Pulmonary artery (tissue), 1 donor: ENCODE measurements around the genes IGFL2 and GNG8.

DNA sequence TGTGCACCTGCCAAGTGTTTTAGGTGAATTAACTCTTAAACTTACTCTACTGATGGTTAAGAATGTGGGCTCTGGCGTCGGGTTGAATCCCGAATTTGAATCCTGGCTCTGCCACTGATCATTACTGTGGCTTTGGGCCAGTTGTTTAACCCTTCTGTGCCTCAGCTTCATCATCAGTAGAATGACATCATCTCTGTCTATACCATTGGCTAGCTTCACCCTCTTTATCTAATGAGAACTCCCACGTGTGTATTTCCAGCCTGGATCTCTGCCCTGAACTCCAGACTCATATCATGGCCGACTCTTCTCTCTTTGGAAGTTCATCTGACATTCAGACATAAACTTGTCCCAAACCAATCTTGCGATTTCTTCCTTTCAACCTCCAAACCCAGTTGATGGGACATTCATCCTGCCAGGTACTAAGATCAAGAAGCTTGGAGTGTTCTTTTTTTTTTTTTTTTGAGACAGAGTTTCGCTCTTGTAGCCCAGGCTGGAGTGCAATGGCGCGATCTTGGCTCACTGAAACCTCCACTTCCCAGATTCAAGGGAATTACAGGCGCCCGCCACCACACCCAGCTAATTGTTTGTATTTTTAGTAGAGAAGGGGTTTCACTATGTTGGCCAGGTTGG, 834 bp downstream of the CCDC61 start:
- PRO-cap = no peak

DNA sequence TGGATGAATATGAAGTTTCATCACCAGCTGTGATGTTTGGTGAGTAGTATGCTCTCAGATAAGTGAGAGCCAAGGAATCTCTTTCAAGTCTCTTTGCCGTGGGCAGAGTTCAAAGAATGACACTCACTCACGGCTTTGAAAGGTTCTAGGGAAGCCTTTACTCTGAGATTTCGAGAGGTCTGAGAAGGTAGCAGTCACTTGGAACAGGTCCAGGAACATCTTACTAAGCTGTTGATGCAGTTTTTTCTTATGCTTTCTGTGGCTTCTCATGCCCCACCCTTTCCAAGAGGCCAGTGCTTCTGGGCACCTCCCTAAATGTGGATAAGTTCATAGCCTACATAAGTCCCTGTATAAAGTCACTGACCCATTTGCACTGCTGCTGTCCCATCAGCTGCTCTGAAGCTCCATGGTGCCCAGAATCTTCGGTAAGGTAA, at the start of gene IGFL2:
Gene IGFL2 (plus strand): TSS at position 366 of the 434 bp plus-strand sequence.
- PRO-cap = no peak

DNA sequence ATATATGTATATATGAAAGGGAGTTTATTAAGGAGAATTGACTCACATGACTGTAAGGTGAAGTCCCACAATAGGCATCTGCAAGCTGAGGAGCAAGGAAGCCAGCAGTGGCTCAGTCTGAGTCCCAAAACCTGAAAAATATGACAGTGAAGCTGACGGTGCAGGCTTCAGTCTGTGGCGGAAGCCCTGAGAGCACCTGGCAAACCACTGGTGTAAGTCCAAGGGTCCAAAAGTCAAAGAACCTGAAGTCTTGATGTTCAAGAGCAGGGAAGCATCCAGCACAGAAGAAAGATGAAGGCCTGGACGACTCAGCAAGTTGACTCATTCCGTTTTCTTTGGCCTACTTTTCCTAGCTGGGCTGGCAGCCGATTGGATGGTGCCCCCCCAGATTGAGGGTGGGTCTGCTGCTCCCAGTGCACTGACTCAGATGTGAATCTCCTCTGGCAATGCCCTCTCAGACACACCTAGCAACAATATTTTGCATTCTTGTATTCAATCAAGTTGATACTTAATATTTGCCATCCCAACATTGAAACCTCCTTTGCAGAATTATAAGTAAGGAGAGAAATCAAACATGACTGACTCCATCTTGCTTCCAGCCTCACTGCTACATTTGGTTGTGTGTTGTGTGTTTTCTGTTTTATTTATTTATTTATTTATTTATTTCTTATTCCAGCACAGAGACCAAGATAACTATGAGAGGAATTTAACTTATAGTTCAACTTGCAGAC, 32.7 kb downstream of the IGFL2 start:
- PRO-cap = no peak

DNA sequence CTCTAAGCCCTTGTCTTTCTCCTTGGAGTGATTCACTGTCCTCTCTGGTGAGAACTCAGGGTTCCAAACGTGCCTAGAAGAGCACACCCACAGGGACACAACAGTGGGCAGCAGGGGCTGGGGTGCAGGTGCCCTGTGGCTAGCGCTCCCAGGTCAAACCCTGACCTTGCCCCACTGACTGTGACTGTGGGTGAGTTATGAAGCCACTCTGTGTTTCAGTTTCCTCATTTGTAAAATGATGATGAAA, 37.6 kb upstream of the IGFL1 start:
- PRO-cap = no peak

DNA sequence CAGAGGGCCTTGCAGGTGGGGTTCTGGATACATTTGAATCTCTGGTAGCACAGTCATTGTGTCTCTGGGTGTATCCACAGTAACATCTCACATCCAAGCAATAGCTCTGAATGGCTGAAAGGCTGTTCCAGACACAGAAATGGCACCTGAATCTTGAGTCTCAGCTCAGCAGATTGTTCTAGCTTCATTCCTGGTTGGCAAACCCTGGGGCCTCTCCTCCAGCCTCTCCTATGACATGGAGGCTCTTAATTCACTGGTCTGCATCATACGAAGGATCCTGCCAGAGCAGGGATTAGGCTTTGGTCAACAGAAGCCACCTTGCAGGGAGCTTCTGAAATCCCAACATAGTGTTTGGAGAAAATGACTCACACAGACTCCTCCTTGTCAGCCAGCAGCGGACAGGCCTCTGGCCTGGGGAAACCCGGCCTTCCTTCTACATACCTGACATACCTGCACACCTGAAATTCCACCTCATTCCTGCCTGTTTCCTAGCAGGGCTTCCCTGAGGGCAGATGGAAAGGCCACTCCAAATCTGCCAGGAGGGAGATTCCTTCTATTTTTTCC, 18.5 kb upstream of the IGFL1 start:
- PRO-cap = no peak

- PRO-cap = bidirectional peak, plus-strand start at chr19:46408844, minus-strand start at chr19:46408818
These were observed 4.6 kb downstream of the CCDC8 start for GRCh38 chr19:46408718-46409123.

- PRO-cap = no peak
These were observed 50.8 kb upstream of the PNMA8B start for GRCh38 chr19:46546475-46546896.

DNA sequence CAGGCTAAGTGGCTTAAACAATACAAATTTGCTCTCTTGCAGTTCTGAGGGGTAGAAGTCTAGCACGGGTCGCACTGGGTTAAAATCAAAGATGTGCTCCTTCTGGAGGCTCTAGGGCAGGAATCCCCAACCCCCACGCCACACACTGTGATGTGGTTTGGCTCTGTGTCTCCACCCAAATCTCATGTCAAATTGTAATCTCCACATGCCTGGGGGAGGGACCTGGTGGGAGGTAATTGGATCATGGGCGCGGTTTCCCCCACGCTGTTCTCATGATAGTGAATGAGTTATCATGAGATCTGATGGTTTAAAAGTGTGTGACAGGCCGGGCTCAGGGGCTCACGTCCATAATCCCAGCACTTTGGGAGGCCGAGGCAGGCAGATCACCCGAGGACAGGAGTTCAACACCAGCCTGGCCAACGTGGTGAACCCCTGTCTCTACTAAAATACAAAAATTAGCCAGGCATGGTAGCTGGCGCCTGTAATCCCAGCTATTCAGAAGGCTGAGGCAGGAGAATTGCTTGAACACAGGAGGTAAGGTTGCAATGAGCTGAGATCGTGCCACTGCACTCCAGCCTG, 26.5 kb upstream of the CALM3 start:
- PRO-cap = no peak

DNA sequence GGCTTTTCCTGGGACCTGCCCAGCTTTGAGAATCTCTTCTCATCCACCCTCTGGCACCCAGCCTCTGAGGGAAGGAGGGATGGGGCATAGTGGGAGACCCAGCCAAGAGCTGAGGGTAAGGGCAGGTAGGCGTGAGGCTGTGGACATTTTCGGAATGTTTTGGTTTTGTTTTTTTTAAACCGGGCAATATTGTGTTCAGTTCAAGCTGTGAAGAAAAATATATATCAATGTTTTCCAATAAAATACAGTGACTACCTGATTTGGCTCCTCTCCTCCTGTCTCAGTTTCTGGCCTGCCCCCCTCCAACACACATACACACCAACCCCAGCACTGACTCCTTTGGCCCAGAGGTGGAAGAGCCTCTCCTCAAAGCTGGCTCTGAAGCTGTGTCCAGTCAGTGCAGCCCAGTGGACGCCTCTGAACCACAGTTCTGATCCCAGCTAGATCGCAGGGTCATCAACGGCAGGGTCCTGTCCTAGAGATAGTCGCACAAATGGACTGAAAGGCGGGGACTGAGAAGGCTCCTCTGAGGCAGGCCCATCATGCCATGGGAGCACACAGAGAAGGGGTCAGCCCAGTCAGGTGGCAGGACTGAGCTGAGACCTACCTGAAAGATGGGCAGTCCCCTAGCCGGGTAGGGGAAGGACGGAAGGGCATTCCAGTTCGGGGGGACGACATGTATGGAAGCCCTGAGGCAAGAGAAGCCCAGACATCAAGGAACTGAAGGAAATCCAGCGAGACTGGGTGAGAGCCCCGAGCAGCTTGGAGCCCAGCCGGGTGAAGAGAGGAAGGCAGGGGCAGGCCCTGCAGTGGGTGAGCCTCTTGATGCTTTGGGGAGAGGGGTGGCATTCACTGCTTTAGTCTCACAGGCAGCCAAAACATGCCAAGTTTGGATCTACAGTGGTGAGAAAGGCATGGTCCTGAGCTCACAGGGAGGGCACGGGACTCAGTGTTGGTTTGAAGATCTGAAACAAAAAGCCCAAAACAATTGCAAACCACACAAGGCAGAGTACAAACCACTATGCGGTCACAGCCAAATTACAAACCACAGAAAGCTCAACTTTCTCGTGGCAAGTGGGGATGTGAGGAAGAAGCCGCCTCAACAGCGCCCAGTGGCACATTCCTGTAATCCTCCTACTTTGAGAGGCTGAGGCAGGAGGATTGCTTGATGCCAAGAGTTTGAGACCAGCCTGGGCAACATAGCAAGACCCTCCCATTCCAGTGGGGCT, 9.8 kb downstream of the CALM3 start:
- PRO-cap = no peak

DNA sequence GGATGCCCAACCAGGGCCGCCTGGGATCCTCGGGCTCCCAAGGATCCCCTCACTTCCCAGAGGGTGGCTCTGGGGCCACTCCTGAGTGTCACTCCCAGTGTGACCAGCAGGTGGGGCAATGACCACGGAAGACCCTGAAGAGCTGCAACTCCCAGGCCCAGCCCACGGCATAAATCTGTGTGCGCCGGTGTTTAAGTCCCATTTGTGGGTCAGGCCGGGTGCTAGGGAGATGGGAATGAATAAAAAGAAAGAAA, 10.8 kb downstream of the PTGIR start:
- PRO-cap = unidirectional peak, plus-strand start at position 201 of the sequence

DNA sequence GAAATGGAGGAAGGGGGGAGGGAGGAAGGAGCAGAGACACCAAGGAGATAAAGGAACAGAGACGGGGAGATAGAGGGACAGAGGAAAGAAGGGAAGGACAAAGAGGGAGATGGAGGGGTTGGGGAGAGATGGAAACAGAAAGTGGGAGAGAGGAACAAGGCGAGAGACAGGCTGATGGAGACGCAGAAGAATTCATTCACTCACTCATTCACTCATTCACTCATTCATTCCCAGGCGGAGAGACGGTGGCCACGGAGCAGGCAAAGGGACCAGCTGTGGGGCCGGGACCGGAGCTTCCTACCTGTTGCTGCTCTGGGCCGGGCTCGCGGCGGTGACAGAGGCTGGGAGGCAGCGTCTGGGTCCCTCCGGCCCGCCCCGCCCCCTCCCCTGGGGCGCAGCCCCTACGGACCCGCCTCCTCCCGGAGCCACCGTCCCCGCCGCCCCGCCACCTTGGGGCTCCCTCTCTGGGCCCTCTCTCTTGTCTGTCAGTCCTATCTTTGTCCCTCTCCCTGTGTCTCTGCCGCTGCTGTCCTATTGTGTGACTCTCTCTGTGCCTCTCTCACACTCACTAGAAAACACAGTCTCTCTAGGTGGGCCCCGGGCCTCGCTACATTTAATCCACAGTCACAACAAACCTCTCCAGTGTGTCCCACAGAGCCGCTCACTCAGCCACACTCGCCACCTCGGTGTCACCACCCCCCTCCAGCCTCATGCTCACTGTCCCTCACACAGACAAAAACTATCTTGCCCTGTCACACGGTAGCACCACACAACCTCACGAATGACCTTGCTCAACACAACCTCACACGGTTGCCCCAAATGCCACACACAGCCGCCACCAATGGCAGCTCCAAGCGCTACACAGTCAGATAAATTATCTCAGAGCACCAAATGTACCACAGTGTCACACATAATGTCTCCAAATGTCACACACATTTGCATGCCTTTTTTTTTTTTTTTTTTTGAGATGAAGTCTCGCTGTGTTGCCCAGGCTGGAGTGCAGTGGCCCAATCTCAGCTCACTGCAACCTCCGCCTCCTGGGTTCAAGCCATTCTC, at the start of gene GNG8:
Gene GNG8 (minus strand): TSS at position 357 of the 1,056 bp plus-strand sequence.
- PRO-cap = no peak

DNA sequence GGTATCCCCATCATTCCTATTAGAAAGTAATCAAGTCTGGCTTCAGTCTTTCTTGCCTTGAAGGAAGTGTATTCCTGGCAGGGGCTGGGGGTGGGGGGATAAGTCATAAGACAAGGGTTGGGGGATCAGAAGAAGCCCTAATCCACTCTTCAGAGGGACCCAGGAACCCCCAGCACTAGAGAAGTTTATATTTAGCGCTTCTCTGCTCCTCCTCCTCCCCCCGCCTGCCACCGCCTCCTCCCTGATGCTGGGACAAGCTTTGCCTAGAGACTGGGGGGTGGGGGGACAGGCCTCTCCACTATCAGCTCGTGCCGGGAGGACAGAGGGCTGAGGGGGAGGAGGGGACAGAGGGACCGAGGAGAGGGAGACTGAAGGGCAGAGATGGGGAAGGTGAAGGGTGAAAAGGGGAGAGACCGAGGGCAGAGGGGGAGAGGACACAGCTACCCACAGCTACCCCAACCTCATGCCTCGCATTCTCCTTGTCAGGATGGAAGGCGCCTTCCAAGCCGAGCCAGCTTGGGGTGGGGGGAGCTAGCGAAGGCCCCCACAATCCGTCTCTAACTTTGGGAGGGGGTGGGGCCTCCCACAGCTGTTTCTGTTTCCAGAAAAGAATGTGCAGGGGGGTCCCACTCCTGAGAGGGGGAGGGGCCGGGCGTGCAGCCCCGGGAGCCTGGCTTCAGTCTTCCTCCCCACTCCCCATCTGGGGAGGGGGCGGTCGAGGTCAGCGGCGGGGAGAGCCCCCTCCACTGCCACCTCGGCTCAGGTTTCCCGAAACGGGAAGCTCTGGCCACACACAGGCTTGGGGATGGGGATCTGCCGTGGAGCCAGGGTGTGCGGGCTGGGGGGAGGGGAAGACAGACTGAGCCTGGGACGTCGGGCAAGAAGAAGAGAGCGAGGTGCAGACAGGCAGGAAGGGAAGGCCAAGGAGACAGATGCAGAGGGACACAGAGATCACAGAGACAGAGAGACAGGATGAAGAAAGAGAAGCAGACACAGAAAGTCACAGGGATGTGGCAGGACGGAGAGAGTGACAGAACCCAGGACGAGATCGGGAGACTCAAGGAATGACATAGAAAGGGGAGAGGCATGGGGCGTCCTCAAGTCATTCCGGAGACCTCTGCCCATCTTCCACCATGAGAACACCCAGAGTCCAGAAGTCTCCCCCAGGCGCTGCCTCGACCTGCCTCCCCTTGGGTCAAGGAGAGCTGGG, 1.6 kb downstream of the DACT3 start:
- PRO-cap = bidirectional peak, plus-strand start at position 266 of the sequence, minus-strand start at position 226 of the sequence; bidirectional peak, plus-strand start at position 880 of the sequence, minus-strand start at position 854 of the sequence

- PRO-cap = no peak
These were observed 12.3 kb downstream of the PRKD2 start for GRCh38 chr19:46704481-46705055.

DNA sequence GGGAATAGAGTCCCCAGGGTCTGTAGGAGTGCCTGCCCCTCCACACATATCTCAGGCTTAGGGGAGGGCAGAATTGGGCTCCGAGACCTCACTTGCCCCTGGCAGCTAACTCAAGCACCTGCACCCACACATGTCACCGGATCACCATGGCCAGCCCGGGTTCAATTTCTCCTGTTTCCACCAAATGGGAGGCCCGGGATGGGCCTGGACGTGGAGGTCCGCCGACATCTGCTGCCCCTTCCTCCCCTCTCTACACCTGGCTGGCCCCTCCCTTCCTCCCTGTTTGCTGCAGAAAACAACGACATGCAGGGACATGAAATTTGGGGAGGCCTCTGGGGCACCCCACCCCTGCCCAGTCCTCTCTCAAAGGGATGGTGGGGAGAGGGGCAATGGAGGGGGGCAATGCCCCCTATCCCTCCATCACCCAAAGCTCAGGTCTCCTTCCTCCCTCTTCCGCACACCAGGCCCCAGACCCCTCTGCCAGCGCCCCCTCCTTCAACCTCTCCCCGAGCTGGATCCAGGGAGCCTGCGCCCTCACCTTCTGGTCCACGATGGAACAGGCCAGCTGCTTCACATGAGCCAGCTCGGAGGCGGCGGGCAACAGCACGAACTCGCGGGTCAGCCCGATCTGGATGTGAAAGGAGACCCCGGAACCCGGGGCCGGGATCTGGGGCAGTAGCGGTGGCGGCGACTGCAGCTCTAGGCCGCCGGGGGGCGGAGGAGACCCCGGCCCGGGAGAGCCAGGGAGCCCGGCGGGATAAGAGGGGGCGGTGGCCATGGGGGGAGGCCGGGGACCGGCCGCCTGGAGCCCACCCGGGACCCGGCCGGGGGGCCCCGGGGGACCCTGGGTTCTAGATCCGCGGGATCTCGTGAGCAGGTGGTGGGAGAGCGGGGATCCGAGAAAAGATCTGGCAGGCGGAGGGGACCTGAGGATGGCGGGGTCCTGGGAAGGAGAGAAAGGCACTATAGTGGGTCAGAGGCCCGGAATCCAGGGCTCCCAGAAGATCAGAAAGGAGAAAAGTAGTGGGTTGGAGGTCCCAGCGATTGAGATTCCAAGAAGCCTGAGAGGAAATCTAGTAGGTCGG, 979 bp downstream of the PRKD2 start:
- PRO-cap = no peak

DNA sequence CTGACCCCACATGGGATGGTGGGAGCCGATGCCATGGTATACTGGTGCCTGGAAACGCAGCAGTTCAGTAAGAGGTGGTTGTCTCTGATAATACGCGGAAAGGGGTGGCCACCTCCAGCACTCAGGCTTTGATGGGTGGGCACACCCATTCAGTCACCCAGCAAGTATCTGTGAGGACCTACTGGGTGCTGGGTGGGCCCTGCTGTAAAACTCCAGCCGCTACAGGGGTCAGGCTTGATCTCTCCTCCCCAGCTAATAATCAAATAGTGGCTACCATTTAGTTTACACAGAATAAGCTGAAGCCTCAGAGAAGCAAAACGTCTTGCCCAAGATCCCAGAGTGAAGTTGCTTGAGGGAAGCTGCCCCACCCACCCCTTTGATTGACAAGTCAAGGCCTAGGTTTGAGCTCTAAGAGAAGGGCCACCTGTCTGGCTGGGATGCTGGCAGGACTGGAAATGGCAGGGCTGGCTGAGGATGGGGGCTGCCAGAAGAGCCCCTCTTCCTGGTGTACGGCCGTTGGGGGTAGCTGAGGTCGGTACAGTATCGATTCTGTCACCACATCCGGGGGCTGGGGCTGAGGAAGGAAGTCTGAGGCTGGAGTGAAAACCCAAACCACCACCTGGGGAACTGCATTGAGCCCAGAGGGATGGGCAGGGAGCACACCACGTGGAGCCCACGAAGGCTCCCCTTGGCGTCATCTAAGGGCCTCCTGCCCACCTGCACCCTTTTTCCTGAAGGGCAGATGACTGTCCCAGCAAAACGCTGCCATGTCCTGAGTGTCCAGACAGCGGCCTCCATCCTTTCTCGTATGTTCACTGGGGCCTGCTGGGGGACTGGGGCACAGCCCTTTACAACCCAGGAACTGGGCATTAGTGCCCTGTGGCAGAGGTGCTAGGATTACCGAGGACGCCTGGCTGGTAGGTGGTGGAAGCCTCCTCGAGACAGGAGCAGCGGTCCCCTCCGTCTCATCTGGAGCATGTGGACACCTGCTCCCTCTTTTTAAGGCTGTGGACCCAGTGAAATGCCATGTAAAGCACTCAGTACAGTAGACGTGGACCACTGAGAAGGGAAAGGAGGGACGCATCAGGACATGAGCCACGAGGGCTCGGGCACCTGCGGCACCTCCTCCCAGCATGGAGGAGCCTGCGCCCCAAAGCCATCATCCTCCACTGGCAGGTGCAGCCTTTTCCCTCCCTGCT, 1.4 kb upstream of the PRKD2 start:
- PRO-cap = no peak

GRCh38 chr19:46736469-46737203, 9.2 kb upstream of the FKRP start:
- PRO-cap = no peak

- PRO-cap = no peak
These were observed 11.2 kb downstream of the SLC1A5 start for GRCh38 chr19:46777169-46777687.

DNA sequence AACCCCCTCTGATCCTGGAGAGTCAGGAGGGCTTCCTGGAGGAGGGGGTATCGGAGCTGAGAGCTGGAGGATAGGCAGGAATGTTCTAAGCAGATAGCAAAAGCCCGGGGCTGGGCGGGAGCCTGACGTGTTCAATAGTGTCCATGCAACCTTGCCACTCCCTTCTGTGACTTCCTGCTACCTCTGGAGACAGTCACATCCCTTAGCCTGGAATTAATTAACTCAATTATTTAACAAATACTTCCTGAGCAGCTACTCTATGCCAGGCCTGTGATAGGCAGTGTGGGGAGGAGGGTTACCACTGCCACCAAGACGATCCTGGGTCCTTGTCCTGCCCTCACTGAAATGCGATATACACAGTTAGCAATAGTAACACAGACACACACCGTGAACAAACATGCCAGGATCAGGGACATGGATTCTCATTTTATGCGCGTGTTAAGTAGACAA, 10.8 kb downstream of the AP2S1 start:
- PRO-cap = no peak

DNA sequence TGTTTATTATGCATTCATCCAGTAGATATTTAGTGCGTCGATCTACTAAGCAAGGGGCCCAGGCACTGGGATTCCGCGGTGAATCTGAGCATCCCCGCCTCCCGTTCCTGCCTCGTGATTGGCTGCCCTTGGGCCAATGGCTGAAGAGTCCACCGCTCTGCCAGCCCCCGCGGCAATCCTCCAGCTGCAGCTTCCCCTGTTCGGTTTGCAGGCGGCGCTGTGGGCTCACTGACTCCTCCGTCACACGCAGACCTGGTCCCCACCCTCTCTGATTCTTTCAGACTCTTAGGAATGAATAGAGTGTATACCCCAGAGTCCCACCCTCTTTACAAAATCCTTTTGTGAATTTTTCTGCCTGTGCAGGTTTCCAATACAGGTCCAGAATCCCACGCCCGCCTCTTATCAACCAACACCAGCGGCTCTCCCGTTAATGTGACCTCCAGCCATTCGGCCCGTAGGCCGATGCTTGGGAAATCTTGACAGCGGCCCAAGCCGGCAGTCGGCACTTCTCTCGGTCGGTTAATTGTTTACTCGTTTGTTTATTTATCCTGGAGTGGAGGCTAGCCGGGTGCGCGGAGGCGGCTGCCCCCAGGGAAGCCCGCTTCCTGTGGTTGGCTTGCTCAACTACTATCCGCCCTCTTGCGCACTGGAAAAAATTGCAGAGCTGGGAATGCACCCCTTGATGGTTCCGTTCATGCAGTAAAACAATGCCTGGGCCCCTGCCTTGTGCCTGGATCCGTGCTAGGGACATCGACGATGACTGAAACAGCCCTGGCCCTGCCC, 4.5 kb upstream of the ARHGAP35 start:
- PRO-cap = bidirectional peak, plus-strand start at position 656 of the sequence, minus-strand start at position 517 of the sequence

- PRO-cap = no peak
These were observed 14.7 kb downstream of the ARHGAP35 start for GRCh38 chr19:46875321-46876146.